Kidney (tissue), 2 donors: ENCODE results near the gene ITGB6.

DNA sequence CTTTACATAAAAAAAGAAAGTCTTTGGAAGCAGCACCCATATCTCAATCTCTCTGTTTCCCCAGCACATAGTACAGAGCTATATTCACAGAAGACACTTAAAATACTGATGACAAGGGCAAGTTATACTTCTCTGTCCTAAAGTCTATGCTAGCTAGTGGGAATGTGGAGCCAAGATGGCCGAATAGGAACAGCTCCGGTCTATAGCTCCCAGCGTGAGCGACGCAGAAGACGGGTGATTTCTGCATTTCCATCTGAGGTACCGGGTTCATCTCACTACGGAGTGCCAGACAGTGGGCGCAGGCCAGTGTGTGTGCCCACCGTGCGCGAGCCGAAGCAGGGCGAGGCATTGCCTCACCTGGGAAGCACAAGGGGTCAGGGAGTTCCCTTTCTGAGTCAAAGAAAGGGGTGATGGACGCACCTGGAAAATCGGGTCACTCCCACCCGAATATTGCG lies 62.4 kb downstream of the ACVR1C start:
- PRO-cap, result no peak
- RRBS, result no CpG with 5 or more reads among the region's 18 CpGs

DNA sequence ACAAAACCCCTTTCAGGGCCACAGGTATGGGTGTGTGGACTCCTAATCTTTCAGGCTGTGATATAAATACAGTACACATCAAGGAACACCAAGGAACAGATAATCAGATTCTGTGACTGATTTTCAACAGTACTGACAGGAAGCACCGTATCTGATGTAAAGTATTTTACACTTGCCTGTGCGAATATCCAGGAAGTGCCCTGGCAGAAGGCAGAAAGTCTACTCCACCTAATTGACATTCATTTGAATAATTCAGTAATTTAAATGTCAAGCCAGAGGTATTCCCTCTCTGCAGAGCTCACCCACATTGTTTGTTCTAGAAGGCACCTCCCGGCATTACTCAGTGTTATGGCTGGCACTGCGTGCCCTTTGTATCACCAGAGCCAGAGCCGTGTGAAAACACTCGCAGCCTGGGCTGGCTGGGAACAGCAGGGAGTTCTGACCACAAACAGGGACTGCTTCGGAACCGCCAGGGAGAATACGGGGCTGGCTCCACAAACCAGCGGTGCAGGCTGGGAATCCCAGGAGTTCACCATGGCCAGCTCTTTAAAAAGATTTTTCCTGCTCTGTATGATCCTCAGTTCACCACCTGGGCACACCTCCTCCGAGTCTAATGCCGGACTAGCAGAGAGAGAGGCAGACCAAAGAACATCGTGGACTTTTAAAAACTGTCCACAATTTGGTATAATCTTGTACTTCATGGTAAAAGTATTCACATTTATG lies 91.7 kb downstream of the ACVR1 start:
- PRO-cap, result no peak
- RRBS, result 100% methylated on average over 1 of the region's 13 CpGs

GRCh38 chr2:157818114-157818735 lies 57.9 kb downstream of the ACVR1 start:
- PRO-cap, result no peak
- RRBS, result no CpG with 5 or more reads among the region's 9 CpGs

- PRO-cap, result no peak
- RRBS, result no CpG with 5 or more reads among the region's 3 CpGs
Observed at GRCh38 chr2:157853602-157854170, 22.4 kb downstream of the ACVR1 start.

DNA sequence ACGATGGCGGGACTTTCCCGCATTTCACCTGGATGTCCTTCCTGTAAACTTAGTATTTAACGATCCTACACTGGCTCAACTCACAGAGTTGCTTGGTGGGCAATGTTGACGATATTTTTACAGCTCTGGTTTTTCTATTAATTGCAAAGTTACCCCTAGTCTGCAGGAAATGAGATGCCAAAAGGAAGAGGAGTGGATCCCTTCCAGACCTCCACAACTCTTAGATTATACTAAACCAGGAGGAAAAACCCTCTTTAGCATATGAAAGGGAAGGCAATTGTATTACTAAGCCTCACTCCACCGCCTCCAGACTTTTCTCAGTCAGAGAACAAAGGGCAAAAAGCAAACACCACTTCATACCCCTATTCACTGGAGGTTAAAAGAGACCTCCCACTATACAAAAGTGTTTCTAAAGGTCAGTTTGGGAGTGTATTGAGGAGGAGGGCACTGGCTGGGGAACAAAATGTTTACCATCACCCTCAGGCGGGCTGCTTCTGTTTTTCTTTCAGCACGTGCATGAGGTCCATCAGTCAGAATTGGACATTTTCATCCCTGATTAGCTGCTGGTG lies 56.6 kb upstream of the ACVR1 start:
- PRO-cap, result no peak
- RRBS, result no CpG with 5 or more reads among the region's 8 CpGs

GRCh38 chr2:157967264-157967734 lies 91.2 kb upstream of the ACVR1 start:
- PRO-cap, result no peak
- RRBS, result no CpG with 5 or more reads among the region's 16 CpGs

GRCh38 chr2:158191150-158191503 lies 89.5 kb downstream of the UPP2 start:
- PRO-cap, result no peak
- RRBS, result no CpG with 5 or more reads among the region's 4 CpGs

- PRO-cap, result no peak
- RRBS, result no CpG with 5 or more reads among the region's 4 CpGs
Observed at GRCh38 chr2:158320991-158321615, 135.4 kb downstream of the CCDC148 start.

GRCh38 chr2:158558240-158558663 lies 101.5 kb downstream of the PKP4 start:
- PRO-cap, result no peak
- RRBS, result no CpG with 5 or more reads among the region's 2 CpGs

GRCh38 chr2:158868361-158868937 lies 73.3 kb downstream of the DAPL1 start:
- PRO-cap, result no peak
- RRBS, result no CpG with 5 or more reads among the region's 10 CpGs

DNA sequence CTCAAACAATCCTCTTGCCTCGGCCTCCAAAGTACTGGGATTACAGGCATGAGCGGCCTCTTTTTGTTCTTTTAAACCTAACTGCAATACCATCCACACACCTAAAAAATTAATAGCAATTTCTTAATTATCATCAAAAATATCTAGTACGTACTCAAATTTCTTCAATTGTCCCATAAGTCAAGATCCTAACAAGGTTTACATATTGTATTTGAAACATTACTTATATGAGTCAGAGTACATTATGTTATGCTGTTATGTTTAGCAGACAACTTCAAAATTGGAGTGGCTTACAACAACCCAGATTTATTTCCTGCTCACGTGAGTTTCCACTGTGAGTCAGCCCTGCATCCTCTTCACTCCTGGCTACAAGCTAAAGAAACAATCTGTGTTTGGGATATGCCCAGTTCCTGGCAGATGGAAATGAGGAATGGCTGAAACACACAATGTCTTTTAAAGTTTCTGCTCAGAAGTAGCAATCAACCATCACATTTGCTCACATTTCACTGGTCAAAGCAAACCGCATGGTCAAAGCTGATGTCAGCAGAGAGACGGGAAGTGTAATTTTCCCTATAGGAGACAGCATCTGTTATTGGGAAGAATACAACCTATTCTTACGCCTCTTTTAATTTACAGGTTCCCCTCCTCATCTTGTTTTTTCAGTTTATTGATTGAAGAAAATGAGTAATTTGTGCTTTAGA lies 31.4 kb upstream of the TANC1 start:
- PRO-cap, result no peak
- RRBS, result no CpG with 5 or more reads among the region's 7 CpGs

GRCh38 chr2:159090876-159091225 lies 122.4 kb downstream of the TANC1 start:
- PRO-cap, result no peak
- RRBS, result no CpG with 5 or more reads among the region's 5 CpGs

GRCh38 chr2:159194206-159194616 lies 92.3 kb downstream of the WDSUB1 start:
- PRO-cap, result no peak
- RRBS, result no CpG with 5 or more reads among the region's 10 CpGs

DNA sequence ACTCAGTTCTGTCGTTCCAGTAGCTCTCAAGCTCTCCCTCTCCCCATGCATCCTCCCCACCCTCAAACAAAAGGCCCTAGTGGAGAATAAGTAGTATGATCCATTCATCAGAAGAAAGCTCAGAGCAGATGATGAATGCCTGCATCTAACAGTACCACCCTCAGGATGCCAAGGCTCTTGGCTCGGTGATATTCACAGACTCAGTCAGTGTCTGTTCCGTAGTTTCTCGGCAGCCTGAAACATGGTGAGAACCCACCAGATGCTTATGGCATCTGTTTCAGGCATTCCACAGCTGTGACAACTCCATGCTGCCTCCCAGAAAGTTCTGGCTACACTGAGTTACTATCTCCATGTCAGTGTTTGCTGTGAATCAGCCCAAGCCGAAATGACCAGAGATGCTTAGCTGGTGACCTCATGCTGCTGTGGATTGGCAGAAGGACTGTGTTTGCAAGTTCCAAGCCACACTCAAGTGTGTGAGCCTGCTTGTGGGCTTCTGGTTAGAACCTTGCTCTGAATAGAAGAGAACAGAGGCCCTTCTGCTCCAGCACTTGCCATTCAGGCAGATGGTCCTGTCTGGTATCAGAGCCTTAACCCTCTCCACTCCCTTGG lies 83.9 kb downstream of the WDSUB1 start:
- PRO-cap, result no peak
- RRBS, result no CpG with 5 or more reads among the region's 5 CpGs

DNA sequence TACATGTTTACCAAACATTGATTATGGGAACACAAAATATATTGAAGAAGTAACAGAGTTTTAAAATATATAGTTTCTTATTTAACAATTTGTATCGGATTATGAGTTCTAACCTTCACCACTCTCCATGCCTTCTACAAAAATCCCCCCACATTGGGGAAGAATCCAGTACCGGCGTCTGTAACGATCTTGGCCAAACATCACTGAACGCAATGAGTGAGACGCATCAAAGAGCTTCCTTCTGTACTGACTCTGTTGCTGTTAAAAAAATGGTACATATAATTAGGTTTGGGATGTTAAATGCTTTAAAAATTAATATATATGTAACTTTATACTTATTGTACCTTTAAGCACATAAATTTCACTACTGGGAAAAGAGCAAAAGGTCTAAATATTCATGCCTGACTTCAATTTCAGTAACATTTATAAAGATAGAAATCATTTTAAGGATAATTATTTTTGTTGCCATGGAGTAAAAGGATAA lies 86.5 kb upstream of the WDSUB1 start:
- PRO-cap, result no peak
- RRBS, result no CpG with 5 or more reads among the region's 6 CpGs

- PRO-cap, result no peak
- RRBS, result no CpG with 5 or more reads among the region's 1 CpG
Observed at GRCh38 chr2:159428260-159428582, 141.7 kb upstream of the WDSUB1 start.

DNA sequence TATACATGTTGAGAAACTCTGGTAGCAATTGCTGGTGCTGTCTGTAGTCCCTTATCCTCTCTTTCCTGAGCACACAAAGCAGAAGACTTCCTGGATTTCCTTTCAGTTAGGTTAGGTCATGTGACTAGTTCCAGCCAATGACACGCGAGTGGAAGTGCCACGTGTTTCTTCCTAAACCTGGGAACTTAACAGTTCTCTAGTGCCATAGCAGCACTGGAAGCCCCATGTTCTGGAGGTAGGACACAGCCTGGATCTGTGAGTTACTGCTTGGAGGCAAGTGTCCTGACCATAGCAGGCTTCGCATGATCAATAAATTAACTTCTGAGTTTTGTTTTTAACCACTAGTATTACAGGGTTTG lies 32.0 kb upstream of the LY75 start:
- PRO-cap, result no peak
- RRBS, result no CpG with 5 or more reads among the region's 4 CpGs

GRCh38 chr2:160199577-160200658 lies at the start of gene ITGB6:
TSS of gene ITGB6 (minus strand) at chr2:160200272.
- PRO-cap, result unidirectional peak, minus-strand start at chr2:160200030
- RRBS, result no CpG with 5 or more reads among the region's 10 CpGs

DNA sequence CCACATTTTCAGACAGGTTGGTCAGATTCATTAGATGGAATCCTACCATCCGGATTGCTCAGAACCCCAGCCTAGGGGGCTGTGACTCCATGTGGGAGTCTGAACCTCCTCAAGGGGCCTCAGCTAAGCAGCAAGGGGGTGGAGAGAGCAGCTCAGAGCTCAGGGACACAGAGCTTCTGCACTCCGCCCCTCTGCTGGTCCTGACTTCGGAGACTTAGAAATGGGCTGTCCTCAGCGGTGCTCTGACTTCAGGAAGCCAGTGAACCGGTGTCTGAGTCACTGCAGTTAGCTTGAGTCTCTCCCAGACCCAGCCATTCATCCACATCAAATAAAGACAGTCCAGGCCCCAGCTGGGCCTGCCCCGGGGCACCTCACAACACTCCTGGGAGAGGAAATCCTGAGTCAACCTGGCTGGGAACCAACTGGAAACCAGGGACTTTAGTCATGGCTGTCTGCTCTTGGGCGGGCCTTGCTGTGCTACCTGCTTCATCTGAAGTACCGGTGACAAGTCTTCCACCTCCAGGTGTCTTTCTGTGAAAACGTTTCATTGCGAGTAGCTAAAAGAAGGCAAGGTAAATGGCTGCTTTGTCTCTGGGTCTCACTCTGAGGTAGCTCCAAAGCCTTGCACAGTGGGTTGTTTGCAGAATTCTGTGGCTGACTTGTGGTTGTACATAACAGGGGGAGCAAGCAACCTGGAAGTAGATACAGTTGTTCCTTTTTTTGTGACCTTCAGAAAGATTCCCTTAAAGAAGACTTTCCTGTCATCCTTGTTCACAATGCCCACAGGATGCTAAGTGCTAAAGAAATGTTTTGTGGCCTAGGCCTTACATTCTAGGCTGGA lies 5.5 kb upstream of the ITGB6 start:
- PRO-cap, result bidirectional peak, plus-strand start at position 327 of the sequence, minus-strand start at position 202 of the sequence
- RRBS, result 52% methylated on average over 3 of the region's 10 CpGs

DNA sequence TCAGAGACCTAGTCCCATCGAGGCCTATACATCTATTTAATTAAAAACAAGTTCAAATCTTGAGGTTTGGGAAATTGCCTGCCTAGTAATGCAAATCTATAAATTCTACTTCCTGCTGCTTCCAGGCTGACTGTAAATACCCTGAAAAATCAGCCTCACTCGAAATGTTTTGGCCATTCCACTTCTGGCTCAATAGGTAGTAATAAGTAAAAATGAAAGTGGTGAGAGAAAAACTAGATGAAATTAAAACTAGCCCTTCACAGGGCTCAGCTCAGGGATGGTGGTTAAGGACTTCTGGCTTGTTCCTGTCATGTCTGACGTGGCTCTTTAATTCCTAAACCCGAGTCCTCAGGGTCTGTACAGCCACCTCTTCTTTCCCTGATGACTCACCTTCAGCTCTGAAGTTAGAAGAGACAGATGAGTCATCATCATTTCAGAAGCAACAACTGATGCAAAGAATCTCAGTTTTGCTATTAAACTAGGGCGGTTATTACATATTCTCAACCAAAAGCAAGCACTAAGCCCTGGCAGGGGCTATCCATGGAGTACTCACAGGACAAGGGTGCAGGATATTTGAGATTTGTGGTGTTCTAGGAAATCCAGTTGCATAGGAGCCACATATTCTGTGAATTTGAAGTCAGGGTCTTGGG lies 23.9 kb upstream of the ITGB6 start:
- PRO-cap, result no peak
- RRBS, result no CpG with 5 or more reads among the region's 5 CpGs